Left colon (tissue), 1 donor: ENCODE results near the gene KCNJ2.

DNA sequence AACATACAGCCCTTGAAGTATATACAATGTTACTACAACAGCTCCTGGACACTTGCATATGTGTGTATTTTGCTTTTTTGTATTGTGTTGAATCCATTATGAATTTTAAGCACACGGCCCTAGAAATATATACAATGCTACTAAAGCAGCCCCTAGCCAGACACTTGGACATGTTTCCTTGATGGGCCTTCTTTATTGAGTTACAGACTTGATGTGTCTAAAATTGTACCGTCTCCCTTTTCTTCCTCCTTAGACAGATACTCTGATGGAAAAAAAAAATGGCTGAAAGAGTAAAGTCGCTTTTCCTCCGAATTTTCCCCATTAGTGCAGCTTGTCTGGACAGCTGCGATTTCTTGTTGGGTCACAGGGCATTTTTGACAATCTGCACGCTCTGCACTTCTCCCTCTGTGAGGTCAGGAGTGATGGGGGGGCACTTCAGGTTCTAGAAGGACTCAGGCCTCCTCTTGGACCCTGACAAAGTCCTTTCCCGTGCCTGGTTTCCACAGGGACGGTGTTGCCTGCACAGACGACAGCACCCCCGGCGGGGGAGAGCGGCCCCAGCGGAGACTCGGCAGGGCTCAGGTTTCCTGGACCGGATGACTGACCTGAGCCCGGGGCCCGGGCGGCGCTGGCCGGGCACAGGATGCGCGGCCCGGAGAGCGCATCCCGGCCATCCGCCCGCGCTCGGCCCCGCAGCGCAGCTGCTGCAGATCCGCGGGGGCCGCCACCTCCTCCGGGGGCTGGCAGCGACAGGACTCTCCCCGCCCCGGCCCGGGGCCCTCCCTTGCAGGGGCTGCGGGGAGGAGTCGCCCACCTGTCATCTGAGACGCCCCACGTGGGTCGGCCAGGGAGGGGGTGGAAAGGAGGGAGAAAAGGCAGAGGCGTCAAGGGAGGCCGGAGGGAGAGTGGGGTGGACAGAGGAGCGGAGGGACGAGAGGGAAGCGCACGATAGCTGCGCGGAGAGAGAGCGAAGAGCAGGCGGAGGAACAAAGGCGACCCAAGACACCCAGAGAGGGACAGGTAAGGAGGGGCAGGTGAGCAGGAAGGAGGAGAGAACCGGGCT is 776 bp upstream of the PRKAR1A start:
- PRO-cap = unidirectional peak, plus-strand start at position 505 of the sequence; bidirectional peak, plus-strand start at position 608 of the sequence, minus-strand start at position 703 of the sequence; bidirectional peak, plus-strand start at position 917 of the sequence, minus-strand start at position 964 of the sequence

GRCh38 chr17:68512528-68513081 is 375 bp downstream of the PRKAR1A start:
- PRO-cap = unidirectional peak, minus-strand start at chr17:68513046

DNA sequence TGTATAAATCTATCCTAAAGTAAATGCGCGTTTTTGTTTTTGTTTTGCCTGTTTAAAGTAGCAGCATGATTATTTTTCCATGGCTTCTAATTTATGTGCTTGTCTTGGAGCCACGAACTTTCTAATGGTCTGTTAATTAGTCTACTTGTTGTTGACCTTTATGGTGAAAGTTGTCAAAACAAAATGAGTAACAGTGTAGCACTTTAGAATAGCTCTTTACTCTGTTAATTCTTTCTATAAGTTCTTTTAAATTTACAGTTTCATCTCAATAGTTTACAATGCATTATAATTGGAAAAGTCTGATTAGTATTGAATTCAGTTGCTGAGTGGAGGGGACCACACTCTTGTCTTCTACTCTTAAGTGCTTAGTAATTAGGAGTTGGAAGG is 1.8 kb downstream of the PRKAR1A start:
- PRO-cap = no peak

- PRO-cap = no peak
Observed at GRCh38 chr17:68514683-68515246, 2.5 kb downstream of the PRKAR1A start.

DNA sequence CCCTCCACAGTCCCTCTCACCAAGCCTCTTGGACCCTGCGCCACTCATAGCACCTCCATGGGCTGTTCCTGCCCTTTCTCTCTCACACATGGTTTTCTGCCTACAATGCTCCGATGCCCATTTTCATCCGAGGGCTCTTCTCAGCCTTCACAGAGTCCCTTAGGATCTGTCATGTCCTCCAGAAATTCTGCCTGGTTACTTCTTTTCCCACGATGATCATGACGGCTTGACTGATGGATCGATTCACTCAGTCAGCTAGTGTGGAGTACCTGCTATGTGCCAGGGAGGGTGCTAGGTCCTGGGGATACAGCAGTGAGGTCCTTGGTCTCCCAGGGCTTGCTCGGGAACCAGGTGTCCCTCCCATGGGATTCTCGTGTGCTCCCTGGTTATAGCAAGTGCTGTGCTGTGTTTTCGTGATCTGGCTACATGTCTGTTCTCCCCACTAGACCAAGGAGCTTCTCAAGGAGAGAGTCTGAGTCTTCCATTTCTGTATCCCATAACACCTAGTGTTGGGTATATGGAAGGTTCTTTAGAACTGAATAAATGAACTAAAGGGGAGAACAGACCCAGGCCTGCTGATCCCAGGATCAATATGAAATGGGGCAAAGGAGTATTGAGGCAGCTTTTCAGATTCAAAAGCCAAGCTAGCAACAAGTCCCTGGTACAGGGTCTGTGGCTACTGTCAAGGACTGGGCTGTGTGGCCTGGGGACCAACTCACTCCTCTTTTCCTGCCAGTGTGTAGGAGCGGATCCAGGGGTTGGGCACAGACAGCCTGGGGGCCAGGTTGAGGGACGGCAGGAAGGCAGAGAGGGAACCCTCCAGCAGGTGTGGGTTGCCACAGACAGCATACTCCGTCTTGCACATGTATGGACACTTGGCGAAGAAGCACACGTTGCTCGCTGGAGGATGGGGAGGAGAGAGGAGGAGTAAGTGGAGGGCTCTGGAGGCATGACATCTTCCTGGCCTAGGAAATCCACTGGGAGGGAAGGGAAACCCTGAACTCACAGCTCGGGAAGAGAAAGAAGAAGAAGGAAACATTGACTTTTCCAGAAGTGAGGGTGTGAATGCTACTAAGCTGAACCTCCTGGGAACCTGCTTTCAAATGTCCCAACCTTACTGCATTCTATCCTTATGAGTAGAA is 29.4 kb downstream of the PRKAR1A start:
- PRO-cap = no peak

DNA sequence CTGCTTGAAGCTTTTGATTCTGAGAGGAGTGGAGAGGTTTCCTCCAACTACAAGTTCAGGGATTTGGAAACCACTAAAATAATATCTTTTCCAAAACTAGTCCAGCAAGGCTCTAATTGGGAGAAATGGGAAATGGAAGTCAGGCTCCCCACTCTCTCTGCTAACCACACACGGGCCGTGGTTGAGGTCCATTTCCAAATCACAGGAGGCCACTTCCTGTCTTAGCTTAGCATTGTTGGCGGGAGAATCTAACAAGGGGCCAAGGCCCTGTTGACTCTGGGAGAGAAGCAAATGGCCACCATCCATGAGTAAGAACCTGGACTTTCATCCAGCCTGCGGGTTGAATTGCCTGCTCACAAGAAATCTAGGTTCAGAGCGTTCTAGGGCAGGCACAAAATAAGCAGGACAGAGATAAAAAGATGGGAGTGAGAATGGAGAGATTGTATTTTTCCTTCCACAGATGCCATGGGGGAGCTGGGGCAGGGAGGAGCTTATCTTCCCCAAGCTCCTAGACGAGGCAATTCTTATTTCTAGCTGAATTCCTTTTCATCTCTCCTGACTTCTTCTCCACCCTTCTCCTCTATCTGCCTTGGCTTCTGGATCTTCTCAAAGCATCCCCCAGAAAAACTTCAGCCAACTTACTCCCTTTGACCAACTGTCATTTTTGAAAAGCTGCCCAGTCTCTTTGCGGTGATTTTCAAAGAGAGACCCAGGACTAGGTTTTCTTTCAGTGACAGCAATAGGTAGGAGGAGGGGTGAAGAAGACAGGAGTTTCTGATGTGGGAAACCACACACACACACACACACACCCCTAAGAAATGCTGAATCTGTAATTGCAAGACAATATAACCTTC is 5.5 kb downstream of the FAM20A start:
- PRO-cap = no peak

DNA sequence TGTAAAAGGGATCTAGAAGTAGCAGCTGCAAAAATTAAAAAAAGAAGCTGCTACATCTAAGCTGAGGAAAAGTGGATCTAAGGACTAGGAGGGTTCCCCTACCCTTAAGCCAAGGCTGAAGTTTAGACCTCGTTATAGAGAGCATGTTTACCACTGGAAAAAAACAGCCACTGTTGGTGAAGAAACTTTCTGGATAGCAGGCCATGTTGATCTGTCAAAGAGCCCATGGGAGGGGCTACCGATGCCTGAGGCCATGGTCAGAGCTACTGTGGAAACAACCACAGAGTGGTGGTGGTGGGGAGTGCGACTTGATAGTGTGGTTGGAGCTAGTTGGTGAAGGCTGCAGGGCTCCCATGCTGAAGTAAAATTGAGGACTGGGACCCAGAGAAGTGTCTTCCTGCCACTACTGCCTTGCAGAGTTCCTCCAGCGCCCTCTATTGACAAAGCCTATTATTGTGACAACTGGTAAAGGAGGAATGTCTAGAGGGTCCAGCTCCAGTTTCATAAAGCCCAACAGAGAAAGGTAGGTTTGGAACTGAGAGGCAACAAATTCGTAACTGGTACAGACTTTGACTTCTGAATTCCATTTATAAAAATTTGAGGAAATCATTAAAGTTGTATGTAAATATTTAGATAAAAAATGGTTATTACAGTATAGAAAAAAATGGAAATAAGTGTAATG is 12.7 kb upstream of the FAM20A start:
- PRO-cap = no peak

- PRO-cap = no peak
Observed at GRCh38 chr17:69235238-69235725, 6.7 kb upstream of the ABCA10 start.

GRCh38 chr17:69430481-69430928 is 16.0 kb downstream of the MAP2K6 start:
- PRO-cap = no peak

GRCh38 chr17:69576819-69577550 is 162.5 kb downstream of the MAP2K6 start:
- PRO-cap = no peak

- PRO-cap = no peak
Observed at GRCh38 chr17:69606993-69607640, 192.6 kb downstream of the MAP2K6 start.

GRCh38 chr17:70167897-70168428 is 1.4 kb upstream of the KCNJ2 start:
- PRO-cap = unidirectional peak, plus-strand start at chr17:70168237; unidirectional peak, plus-strand start at chr17:70168285

- PRO-cap = unidirectional peak, plus-strand start at chr17:70168663; bidirectional peak, plus-strand start at chr17:70168882, minus-strand start at chr17:70168841; bidirectional peak, plus-strand start at chr17:70169532, minus-strand start at chr17:70169392
Observed at GRCh38 chr17:70168429-70169735, at the start of gene KCNJ2. Gene KCNJ2 (plus strand): TSS chr17:70169532.

DNA sequence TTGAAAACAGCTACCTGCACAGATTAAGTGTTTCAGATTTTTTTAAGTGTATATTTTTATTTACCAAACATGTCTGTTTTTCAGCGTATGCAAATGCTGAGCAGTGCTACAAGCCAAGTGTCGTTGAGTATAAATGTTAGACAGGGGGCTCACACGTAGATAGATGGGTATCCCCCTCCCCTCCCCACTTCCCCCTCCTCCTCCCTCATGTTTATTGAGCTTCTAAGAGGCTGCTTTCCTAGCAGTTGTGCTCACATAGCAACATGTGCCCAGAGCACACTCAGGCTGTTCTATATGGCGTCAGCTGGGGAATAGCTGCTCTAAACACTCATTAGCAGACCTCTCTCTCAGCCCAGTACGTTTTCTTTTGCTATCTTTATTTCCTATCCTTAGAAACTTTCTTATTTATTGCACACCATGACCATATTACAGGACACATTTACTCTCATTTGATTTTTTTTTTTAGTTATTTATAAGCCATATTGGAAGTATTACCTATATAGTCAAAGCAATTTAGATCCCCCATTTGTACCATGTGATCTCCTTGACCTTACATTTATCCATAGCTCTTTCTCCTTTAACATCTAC is 1.8 kb downstream of the KCNJ2 start:
- PRO-cap = no peak

DNA sequence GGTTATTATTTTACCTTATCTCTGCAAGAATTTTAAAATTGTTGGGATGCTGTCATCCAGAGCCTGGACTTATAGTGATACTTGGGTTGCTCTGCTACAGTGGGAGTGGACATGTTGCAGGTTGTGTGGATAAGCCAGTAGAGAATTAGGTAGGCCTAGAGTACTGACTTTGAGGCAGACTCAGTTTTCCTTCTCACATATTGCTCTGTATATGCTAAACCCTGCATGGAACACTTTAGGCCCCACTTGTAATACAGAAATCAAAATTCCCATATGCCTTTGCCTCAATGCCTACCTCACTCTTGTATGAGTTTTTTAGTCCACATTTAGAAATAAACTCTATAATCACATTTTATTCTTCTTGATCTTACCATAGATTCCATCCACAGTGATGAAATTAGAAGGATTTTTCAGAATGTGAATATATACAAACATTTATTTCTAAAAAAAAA is 221.9 kb downstream of the KCNJ2 start:
- PRO-cap = no peak

DNA sequence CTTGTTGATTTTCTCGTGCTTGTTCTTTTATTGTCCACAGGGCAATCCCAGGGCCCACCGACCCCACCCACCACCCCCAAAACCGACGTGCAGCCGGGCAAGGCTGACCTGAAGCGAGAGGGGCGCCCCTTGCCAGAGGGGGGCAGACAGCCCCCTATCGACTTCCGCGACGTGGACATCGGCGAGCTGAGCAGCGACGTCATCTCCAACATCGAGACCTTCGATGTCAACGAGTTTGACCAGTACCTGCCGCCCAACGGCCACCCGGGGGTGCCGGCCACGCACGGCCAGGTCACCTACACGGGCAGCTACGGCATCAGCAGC is 2.6 kb downstream of the SOX9 start:
- PRO-cap = no peak

DNA sequence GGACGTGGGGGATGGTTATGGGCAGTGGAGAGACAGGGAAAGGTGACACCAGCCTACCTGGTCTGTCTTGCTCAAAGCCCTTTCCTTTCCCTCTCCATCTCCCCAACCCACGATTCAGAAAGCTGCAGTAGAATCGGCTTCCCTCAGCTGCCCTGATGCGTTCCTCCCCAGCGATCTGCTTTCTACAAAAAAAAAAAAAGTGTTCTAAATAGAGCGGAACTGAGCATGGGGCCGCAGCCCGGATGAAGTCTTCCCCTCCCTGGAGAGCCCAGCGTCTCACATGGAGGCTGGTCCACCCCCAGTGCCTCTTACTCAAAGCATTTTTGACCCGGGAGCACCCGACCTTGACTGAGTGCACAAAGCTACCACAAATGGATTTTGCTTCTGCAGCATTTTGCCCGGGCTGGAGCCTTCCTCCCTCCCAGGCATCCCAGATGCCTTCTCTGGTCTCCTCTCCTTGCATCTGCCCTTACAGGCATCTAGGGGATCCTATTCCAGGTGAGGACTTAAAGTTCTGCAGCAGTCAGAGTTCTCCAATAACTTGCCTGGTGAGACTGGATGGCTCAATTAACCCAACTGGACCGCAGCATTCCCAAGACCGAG is 271.8 kb downstream of the SOX9 start:
- PRO-cap = no peak

DNA sequence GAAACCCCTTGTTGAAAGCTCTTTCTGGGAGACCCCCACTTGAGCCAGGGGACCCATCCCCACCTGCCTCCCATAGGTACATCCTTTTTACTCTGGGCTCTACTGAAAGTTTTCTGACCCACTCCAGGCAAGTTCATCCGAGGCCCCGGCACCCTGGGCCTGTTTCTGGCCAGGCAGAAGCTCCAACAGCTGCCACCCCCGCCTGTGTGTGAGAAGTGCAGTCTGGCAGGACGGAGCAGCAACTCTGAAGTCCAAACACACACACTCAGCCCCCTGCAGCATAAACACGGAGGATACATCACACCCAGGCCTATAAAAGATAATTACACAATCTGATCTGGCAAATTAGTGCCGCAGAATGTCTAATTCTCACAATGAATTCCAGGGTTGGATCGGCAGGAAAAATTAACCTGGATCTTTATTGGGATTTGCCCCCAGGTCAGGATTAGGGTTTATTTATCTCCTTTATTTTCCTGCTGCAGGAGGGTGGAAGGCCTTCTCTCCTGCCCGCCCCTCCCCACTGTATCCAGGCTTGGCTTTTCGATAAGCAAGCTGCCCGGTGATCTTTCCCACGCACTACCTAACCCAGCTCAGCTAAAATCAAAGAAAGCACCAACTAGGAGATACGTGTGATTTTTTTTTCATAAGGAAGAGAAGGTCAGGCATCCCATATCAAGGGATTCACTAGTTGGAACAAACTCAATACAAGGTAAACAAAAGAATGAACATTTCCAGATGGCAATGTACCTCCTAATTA is 311.4 kb downstream of the SOX9 start:
- PRO-cap = bidirectional peak, plus-strand start at position 374 of the sequence, minus-strand start at position 246 of the sequence

DNA sequence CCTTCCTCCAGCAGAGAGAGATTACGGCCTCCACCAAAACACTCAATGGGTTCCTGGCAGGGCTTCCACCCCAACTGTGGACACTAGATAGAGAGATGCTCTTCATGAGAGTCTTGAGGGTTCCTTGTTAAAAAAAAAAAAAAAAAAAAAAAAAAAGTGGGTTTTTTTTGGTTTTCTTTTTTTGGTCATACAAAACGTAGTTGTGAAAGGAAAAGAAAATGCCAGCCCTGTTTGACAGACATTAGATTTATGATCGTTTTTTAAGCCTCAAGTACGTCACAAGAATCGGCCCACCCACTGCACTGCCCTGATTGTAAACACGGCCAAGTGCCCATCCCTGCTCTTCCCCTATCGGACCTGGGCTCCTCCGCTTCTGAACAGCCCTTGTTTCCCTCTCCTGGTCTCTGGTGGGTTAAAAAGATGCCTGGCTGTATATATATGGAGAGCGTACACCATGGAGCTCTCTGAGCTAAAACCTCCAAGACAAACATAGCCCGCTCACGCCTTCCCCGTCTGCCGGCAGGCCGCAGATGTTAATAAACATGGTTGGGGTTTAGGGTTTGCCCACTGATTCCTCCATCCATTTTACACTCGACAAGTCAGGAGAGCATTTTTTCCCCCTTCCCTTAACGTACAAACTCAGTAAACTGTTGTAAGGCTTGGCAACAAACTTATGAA is 325.7 kb downstream of the SOX9 start:
- PRO-cap = bidirectional peak, plus-strand start at position 342 of the sequence, minus-strand start at position 233 of the sequence

DNA sequence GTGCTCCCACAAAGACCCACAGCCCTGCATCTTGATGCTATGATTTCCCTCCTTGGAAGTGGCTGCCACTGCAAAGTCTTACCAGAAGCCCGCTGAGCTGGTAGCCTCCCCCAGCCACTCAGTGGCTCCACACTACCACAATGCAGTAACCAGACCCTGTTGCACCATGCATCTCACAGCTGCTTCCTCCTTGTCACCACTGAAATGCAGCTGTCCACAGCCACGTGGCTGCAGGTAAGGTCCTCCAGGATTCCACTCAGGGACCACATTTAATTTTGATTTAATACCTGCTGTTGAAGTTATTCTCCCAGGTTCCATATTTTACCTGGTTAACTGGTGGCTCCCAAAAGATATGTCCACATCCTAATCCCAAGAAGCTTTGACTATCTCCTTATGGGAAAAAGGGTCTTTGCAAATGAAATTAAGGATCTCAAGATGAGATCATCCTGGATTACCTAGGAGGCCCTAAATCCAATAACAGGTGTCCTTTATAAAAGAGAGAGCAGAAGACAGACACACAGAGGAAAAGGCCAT is 358.9 kb downstream of the SOX9 start:
- PRO-cap = no peak